RPMI7951 (cell line): ENCODE data around the genes RBM38 and C20orf85.

- RAMPAGE, long total RNA = no peak
These were observed 160.1 kb downstream of the BMP7 start for GRCh38 chr20:57106299-57106731.

DNA sequence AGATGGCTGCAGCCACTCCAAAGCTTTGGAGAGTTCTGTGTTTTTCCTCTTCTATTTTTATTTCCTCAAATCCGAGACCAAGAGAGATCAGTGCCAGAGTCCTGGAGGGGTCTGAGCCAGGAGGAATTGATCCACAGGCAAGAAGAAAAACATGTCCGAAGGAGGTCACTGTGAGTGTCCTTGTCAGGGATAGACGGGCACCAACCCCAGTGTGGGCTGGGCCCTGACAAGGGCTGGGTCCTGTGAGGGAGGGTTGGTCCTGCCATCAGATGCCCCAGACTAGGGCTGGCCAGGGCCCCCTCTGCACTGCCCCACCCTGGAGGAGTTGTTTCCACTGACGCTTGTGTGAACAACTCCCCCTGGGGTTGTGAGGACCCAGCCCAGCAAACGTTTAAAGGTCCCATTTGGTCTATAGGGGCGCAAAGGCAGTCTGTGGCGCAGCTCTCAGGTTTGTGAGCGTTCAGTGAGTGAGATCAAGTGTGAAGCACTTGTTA is 104.2 kb downstream of the BMP7 start:
- RAMPAGE, long total RNA = no peak

GRCh38 chr20:57385027-57385491 is 6.1 kb upstream of the RBM38 start:
- RAMPAGE, long total RNA = no peak

GRCh38 chr20:57391047-57391598 is at the start of gene RBM38:
TSS of gene RBM38 (plus strand) at chr20:57391396.
- RAMPAGE, long total RNA = no peak

DNA sequence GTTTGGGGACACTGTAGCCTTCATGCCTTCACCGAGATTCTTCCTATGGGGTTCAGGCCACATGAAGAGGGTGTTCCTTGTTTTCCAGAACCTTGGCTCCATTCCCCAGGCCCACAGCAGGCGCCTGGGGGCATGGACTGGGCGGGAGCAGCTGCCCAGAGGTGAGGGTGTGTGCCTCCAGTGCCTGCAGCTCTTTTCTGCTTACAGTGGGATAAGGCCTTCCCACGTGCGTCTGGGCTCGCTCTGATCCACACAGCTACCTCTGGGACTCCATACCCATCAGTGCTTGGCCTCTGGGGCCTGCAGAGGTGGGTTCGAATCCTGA is 3.4 kb downstream of the RBM38 start:
- RAMPAGE, long total RNA = no peak

DNA sequence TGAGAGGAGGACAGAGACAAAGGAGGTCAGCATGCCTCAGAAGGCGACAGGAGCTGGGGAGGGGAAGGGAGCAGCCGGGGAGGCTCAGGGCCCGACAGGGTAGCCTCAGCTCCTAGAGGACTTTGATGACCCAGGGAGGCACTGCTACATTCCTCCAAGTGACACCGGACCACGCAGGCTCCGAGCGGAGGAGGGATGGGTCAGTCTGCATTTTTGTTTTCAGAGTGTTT is 7.8 kb downstream of the RBM38 start:
- RAMPAGE, long total RNA = no peak

GRCh38 chr20:57399307-57400177 is 8.3 kb downstream of the RBM38 start:
- RAMPAGE, long total RNA = no peak

DNA sequence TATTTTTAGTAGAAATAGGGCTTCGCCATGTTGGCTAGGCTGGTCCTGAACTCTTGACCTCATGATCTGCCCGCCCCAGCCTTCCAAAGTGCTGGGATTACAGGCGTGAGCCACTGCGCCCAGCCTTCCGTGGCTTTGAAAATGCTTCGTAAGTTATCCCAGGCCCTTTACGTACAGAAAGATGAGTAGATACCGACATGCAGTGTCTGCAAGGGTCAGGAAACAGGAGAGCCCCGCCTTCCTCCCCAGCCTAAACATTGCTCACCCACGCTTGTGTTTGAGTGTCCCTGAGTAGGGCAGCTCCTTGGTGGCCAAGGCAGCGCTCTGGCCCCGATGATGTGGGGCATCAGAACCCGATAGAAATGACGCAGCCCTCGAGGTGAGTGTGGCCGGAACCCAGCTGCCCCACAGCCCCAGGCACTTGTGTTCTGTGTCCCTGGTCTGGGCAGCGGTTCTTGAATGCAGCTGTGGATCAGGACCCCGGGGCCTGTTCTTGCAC is 12.6 kb downstream of the RBM38 start:
- RAMPAGE, long total RNA = no peak

- RAMPAGE, long total RNA = no peak
These were observed 36.0 kb downstream of the CTCFL start for GRCh38 chr20:57488893-57489404.

GRCh38 chr20:57523732-57524235 is 1.2 kb downstream of the CTCFL start:
- RAMPAGE, long total RNA = no peak

DNA sequence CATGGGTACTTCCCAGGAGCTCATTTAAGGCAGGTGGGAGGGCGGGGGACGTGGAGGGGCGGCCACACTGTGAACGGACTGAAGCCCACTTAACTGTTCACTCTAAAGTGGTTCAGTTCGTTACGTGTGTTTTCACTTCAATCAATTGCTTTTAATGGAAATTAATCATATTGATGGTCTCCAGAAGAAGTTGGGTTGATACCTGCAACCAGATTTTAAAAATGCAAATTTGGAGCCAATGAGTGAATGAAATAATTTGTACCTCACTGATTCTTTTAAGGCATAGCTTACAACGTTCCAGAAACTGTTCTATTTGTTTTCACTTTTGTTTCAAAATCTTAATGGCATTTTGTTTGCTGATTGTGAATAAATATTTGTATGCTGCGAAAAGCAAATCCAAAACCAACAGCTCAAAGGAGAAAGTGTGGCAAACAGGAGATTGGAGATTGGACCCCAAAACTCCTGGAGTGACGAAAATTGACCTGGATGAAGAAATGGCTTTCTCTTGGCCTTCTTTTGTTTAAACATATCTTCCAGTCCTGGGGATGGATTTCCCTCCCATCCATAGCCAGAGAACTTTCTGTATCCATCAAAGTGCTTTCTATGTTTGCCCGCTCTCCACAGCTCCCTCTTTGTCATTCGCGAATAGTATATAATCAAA is 2.7 kb upstream of the CTCFL start:
- RAMPAGE, long total RNA = no peak

GRCh38 chr20:57561288-57562368 is 718 bp downstream of the PCK1 start:
- RAMPAGE, long total RNA = no peak

GRCh38 chr20:57711634-57712174 is 1.9 kb upstream of the PMEPA1 start:
- RAMPAGE, long total RNA = no peak

- RAMPAGE, long total RNA = no peak
These were observed 209.6 kb upstream of the C20orf85 start for GRCh38 chr20:57940696-57941914.

DNA sequence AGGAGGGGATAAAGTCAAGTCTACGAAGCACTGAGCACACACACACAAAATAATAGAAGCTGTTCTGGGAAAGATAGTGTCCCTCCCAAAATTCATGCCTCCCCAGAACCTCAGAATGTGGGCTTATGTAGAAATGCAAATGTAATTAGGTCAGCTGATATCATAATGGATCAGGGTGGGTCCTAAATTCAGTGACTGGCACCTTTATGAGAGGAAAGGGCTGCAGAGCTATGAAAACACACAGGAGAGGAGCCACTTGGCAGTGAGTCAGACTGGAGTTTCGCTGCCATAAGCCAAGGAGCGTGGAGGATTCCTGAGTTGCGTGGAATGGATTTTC is 191.2 kb upstream of the C20orf85 start:
- RAMPAGE, long total RNA = no peak

DNA sequence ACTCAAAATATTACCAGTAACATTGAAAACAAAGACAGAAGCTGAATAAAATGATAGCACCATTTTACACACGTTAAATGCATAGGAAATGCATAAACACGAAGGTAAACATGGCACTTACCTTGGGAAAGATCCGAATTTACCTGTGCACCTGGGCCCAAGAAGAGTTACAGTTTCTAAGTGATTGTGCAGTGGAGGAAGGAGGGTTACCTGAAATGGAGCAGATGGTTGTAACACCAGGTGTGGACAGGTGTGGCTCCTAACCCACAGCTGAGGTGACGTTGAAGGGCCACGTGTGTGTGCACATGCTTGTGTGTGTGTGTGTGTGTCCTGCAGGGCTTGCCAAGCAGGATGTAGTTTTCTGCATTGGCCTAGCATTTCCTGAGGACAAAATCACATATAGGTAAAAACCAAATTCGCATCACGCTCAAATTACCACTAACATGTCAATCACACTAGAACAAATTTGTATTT is 163.1 kb upstream of the C20orf85 start:
- RAMPAGE, long total RNA = no peak

GRCh38 chr20:57999254-58000109 is 151.2 kb upstream of the C20orf85 start:
- RAMPAGE, long total RNA = no peak

GRCh38 chr20:58098113-58098544 is 52.6 kb upstream of the C20orf85 start:
- RAMPAGE, long total RNA = no peak

DNA sequence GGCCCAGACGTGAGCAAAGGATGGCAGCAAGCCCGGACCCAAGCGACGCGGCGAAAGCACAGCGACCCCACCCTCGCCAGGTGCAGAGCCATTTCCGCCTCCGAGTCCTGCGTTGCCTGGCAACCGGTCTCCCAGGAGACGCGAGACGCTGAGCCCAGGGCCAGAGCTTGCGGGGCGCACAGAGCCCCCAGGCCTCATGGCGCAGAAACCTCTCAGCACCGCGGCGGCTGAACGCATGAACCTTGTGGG is at the start of gene C20orf85:
Gene C20orf85 (plus strand): TSS at position 134 of the 249 bp plus-strand sequence.
- RAMPAGE, long total RNA = no peak

- RAMPAGE, long total RNA = no peak
These were observed 3.1 kb downstream of the ANKRD60 start for GRCh38 chr20:58225423-58225656.